SJCRH30 (cell line): Measurements from ENCODE around the genes PCF11 and TMEM126B.

GRCh38 chr11:82924059-82924447 lies 22.5 kb downstream of the DDIAS start:
- RAMPAGE, long total RNA = no peak

DNA sequence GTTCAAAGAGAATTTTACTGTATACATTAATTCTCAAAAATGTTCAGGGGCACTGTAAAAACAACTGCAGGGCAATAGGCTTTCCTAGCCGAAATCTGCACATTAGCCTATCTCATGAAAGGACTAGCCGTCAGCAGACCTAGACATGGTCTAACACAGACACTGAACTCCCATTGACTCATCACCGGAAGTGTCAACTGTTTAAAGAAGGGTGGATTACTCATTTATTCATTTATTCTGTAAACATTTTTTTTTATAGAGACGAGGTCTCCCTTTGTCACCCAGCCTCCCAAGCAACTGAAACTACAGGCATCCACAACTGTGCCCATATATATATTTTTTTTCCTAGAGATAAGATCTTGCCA lies 26.7 kb downstream of the RAB30 start:
- RAMPAGE, long total RNA = no peak

DNA sequence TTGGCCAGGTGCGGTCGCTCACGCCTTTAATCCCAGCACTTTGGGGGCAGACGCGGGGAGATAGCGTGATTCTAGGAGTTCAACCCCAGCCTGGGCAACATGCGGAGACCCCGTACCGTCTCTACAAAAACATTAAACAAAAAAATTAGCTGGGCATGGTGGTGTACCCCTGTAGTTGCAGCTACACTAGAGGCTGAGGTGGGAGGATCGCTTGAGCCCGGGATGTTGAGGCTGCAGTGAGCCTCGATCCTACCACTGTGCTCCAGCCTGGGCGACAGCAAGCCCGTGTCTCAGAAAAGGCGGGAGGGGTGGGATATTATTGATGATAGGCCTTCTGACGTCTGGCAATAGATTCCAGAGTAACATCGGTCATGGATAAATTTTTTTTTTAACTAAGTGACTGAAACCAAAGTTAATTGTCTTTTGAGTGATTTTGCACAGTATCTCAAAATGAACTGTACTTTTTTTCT lies 1.1 kb upstream of the RAB30 start:
- RAMPAGE, long total RNA = no peak

GRCh38 chr11:83128744-83129133 lies 28.2 kb upstream of the PCF11 start:
- RAMPAGE, long total RNA = no peak

- RAMPAGE, long total RNA = no peak
Measured at GRCh38 chr11:83157042-83157259, at the start of gene PCF11. Gene PCF11 (plus strand): TSS chr11:83157131.

DNA sequence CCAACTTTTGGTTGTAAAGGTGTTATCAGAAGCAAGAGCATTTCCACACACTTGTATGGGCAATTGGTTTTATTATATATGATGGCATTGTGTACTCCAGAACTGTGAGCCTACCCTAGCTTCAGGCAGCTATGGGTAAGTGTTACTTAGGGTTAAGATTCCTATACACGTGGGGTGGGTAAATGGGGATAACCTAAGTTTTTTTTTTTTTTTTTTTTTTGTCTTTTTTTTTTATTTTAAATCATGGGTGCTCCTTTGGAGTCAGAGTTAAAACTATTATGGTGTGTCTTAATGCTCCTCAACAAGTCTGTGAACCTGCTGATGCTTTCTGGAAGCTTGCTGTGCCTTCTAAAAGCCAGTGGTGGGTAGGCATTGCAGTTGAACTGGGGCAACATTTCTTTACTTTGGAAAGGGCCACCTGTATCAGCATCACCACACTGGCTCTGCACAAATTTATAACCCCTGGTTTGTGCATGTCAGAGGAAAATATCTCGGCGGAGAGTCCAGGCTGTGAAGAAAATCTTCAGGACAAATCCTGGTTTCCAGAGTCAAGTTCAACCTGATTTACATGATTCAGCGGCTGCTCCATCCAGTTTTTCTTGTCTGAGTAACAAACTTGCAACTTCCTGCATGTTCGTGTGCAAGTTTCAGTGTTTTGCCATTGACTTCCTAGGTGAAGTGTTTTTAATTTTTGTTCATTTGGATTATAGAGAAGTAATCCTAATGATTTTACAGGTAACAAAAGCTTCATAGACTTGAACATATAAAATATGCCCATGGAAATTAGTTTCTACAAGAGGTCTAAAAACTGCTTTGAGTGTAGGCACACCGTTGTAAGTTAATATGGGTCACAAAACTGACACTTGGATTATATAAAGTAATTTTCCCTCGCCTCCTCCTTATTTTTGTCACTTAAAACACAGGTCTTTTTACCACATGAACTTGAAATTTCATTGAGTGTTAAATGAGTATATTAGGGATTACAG lies 3.5 kb downstream of the PCF11 start:
- RAMPAGE, long total RNA = no peak

DNA sequence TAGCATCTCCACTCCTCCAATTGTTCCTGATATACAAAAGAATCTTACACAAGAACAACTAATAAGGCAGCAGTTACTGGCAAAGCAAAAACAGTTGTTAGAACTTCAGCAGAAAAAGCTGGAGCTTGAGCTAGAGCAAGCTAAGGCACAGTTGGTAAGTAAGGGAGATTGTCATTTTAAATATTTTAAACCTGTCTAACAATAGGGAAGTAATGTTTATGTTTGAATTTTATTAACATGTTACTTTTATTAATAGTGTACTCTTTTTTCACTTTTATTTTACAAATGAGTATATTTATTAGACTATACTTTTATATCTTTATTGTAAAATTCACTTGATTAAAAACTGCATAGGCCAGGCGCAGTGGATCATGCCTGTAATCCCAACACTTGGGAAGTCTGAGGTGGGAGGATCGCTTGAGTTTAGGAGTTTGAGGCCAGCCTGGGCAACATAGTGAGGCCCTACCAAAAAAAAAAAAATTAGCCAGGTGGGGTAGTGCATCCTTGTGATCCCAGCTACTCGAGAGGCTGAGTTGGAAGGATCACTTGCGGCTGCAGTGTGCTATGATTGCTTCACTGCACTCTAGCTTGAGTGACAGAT lies 7.4 kb downstream of the PCF11 start:
- RAMPAGE, long total RNA = no peak

DNA sequence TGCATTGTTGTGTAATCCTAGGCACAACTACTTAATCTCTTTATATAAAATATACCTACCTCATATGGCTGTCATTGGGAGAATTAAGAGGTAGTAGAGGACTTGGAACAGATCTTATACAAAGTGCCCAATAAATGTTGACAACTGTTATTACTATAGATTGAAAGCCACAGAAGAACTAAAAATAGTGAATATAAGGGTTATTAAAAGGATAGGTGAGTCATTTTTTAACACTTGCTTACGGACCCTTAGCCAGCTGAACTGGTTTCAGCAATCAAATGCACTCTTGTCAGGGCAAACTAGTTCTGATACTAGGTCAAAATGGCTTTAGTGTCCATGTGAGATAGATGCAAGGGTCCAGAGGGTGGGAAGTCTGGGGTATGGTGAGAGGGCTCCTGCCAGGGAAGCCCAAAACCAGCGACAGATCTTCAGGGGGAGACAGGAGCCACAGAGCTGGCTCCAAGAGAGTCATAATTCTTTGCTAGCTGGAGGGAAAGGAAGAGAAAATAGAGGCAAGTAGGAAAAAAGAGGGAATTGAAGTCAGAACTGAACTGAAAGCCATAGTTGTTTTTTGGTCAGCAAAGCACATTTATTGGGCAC lies 29.2 kb downstream of the CCDC90B start:
- RAMPAGE, long total RNA = no peak

- RAMPAGE, long total RNA = no peak
Measured at GRCh38 chr11:83566826-83567213, 280.7 kb upstream of the CCDC90B start.

- RAMPAGE, long total RNA = no peak
Measured at GRCh38 chr11:84476466-84476914, 1150.7 kb downstream of the DLG2 start.

DNA sequence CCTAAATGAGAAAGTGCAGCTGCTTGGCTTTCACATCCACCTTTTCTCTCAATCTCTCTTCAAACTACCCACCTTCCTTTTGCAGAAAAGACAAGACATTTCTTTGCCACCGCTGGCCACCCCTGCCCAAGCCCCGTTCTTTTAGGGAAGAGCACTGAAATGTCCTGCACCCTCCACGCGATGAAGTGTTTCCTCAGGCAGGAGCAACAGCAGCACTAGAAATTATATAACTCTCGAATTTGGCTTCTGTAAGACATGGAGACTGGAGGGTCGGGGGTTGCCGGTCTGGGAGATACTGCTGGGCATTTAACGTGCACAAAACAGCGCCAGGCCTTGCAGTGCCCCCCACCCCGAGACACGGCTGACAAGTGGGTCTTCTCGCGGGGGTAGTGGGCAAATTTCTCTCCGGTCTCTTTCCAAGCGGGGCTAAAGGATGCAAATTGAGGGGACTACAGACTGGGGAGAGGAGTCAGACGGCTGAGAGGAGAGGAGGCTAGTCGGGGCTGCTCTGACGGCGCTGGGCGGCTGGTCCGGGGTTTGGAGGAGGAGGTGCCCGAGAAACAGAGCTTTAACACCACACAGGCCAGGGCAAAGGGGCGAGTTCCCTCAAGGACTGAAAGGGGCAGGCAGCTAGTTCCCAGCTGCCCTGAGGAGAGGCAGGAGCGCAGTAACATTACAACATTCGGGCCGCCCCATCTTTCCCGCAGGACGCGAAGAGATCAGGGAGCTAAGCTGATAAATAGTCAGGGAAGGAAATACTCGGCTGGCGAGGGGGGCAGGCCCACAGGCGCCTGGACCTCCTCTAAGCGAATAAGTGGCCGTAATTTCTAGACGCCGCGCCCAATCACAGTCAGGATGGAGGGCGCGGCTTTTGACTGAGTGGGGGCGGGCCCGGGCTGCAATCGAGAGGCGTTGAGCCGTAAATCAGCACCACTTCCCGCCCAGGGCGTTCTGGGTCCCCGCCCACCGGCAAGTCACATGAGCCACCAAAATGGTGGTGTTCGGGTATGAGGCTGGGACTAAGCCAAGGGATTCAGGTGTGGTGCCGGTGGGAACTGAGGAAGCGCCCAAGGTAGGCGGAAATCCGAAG lies at the start of gene TMEM126B:
TMEM126B (plus strand) TSS at position 977 of the 1,090 bp plus-strand sequence.
- RAMPAGE, long total RNA = start-site peak on the plus strand centred at position 1,003 of the sequence, 54 bp wide, 1,072 and 173 reads in 2 replicates

- RAMPAGE, long total RNA = no peak
Measured at GRCh38 chr11:85682242-85683397, 3.4 kb downstream of the CCDC89 start.

GRCh38 chr11:85855493-85855853 lies 290 bp downstream of the CCDC83 start:
- RAMPAGE, long total RNA = no peak

DNA sequence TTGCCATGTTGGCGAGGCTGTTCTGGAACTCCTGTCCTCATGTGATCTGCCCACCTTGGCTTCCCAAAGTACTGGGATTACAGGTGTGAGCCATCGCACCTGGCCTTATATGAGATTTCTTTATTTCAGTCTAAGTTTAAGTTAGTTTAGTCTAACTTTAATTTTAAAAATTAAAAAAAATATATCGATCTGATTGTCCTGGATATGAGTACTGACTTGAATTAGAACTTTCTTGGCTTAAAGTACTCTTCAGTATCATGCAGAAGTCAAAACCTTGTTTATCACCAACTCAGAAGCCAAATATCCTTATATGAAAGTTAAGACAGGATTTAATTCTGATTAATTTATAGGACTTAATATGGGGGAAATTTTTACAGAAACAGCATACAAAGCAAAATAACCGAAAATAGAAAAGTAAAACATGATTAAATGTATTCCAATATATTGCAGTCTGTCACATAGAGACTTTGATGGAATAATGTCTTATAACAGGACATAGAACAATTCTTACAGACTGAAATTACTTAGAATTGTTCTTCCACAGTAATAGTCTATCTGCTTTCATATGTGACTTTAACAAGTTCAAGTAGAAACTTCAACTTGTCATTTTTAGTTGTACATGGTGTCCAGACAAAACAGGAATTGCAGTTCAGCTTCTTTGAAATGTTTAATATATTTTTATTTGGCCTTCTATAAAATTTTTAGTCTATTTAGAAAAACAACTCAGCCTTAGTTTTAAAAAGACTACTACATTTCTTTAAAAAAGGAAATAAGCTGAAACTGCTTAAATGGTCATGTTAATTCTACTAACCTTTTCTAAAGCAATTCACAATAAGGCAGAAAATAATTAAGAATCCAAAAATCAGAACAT lies 73.8 kb downstream of the PICALM start:
- RAMPAGE, long total RNA = no peak

DNA sequence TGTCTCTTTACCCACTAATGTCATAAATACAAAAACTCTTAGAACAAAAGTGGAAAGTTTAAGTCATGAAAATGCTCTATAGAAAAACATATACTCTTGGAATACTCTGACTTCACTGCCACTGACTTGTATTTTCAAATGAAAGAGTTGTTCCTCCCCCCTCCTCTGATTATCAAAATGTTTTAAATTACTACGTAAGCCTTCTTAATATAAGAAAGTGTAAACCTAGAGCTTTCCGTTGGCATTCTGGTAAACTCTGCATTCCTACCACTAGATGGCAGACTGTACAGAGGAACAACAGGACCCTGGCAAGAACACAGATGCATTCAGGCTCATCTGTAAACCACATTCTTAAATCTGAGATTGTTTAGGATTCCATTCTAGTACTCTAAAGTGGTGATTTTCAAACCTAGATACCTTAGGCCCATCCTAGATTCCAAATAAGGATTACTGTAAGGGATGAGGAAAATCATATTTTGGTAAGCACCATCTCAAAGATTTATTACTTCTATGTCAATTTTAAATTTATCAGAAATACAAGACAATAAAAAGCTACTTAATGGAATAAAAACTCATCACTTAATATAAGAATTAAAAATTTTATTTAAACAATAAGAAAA lies 27.0 kb downstream of the PICALM start:
- RAMPAGE, long total RNA = no peak

GRCh38 chr11:86058649-86059513 lies 10.0 kb downstream of the PICALM start:
- RAMPAGE, long total RNA = no peak

GRCh38 chr11:86152380-86152629 lies 83.4 kb upstream of the PICALM start:
- RAMPAGE, long total RNA = no peak

GRCh38 chr11:86524378-86524693 lies 149.6 kb downstream of the CCDC81 start:
- RAMPAGE, long total RNA = no peak

DNA sequence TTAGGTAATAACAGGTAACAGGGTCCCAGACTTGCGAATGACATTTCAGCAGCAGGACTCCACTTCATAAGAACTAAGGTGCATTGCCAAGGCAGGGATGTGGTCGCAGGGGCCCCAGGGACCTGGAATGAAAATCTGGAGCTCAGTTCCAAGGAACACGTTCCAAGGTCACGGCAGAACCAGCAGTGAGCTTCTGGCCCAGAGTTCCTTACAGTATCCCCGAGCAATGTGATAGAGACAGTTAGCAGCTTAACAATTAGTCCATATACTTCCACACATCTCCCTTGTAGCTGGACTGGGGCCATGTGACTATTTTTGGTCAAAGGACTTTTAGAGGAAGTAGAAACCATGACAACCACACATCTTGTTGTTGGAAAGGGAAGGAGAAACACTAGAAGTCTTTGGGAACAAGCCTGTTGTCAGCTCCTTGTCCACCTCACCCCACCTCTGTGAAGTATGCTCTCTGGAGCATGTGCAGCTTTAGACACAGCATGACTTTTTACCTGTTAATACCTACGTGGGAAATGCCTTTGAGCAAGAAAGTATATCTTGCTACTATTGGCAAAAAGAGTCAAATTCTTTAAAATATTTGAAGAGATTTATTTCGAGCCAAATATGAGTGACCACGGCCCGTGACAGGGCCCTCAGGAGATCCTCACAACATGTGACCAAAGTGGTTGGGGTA lies 203.1 kb upstream of the PRSS23 start:
- RAMPAGE, long total RNA = no peak

DNA sequence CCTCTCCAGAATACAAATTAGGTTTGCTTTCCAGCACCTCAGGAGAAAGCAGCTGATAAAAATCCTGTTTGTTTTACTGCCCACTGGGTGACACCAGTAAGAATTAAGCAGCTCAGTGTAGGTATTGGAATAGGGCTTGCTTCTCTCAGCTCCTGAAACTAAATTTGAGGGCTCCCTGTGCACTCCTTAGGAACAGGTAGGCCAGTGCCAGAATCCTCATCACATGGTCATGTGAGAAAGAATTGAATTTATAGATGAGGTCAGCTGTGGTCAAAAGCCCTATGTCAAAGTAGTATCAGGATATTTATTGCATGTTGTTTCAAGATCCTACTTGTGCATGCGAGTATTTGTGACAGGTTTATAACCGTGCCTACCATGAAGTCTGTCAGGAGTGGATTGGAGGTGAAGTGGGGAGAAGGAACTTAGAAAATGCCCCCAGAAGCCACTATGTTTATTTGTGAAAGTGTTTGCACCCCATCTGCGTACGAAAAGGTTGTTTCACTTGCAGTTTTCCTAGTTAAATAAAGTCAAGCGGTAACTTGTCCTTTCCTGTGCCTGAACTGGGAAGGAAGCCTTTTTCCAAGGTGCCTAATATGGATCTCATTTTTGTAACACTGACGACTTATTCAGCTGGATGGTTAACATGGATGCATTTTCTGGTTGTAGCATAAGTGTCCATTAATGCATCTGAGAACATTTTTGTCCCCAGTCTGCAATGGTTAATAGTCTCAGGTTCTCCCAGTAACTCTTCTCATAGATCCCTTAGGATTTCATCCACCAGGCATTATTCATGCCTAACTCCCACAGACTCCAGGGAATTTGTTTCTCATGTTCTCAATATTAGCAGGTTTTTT lies 1.3 kb downstream of the PRSS23 start:
- RAMPAGE, long total RNA = no peak